H9 (cell line): Measurements from ENCODE around the genes ZBTB12, HLA-DRA and HLA-DQA2.

DNA sequence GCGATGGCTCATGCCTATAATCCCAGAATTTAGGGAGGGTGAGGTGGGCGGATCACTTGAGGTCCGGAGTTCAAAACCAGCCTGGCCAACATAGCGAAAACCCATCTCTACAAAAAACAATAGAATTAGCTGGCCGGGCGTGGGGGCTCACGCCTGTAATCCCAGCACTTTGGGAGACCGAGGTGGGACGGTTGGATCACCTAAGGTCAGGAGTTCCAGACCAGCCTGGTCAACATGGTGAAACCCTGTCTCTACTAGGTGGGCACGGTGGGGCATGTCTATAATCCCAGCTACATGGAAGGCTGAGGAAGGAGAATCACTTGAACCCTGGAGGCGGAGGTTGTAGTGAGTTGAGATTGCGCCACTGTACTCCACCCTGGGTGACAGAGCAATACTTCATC, 4.0 kb downstream of the HSPA1B start:
- PRO-cap = no peak

DNA sequence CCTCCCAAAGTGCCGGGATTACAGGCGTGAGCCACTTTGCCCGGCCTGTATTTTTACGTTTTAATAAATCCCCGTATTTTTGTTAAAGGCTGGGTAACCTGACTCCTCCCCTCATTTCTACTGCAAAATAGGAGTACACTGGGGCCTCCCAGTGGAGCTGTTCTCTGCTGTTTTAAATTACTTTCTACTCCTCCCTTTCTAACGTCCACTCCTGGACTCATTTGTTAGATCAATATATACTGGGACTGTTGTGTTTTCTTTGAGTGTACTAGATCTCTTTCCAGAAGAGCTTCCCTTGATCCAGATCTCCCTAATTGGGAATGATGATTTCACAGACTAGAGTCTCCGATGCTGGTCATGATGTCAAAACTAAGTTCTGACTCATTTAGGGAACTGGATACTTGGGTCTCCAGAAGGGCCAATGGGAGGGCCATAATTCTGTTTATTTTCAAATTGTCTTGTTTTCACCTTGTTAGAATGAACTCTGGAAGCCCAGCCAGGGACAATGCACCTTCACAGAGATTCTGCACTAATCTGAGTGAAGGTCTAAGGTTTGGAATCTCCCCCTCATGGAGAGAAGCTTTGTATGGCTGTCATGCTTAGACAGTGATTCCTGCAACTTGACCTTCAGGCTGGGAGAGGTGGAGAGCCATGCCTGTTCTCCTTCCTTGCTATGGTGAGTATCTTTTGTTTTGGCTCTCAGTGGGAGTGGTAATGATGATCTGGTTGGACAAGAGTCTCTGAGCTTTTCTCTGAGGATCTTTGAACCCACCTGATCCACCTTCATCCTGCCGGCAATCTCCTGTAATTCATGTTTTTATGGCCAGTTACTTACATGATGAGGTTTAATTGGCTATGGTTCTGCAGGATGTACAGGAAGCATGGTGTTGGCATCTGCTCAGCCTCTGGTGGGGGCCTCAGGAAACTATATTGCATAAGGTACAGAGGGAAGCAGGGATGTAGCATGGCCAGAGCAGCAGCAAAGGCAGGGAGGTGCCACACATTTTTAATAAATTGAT, 9.5 kb downstream of the HSPA1B start:
- PRO-cap = no peak

DNA sequence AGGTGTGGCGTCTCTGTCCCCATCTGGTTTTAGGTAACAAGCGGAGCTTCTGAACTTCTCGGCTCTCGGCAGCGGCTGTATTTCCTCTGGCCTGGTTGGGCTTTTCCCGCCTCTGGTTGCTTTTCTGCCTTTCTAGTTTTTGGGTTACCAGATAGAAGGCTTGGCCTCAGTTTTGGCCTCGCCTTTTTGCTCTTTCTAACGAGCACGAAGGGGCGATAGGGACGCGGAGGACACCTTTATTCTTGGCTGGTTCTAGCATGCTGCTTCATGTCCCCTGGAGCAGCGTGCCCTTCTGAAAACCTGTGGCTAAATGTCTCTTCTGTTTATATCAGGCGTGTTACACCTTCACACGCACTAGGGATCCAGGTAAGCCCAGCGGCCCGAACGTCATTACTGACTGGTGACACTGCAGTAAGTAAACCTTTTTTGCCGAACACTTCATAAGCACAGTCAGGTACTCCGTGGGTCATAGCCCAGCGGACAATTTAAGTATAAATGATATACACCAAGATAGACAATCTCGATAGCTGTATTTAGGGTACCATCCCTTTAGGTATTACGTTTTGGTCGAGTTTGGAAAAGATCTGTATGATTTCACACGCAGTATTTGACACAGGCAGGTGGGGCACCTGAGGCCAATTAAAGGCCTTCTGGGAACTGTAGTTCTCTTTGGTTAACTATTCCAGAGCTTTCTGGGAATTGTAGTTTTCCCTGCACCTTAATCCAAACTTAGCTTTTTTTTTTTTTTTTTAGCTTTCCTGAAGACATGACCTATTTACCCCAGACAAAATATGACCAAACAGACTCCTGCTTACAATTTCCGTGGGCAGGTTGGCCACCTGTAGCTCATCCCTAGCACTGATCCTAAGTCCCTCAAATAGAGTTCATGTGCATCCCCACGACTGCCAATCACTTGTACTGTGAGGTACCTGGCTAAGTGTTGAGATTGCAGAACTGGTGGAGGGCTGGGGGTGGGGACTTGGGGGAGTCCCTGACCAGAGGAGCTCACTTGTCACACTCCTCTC, 724 bp upstream of the EHMT2 start:
- PRO-cap = unidirectional peak, minus-strand start at position 312 of the sequence

DNA sequence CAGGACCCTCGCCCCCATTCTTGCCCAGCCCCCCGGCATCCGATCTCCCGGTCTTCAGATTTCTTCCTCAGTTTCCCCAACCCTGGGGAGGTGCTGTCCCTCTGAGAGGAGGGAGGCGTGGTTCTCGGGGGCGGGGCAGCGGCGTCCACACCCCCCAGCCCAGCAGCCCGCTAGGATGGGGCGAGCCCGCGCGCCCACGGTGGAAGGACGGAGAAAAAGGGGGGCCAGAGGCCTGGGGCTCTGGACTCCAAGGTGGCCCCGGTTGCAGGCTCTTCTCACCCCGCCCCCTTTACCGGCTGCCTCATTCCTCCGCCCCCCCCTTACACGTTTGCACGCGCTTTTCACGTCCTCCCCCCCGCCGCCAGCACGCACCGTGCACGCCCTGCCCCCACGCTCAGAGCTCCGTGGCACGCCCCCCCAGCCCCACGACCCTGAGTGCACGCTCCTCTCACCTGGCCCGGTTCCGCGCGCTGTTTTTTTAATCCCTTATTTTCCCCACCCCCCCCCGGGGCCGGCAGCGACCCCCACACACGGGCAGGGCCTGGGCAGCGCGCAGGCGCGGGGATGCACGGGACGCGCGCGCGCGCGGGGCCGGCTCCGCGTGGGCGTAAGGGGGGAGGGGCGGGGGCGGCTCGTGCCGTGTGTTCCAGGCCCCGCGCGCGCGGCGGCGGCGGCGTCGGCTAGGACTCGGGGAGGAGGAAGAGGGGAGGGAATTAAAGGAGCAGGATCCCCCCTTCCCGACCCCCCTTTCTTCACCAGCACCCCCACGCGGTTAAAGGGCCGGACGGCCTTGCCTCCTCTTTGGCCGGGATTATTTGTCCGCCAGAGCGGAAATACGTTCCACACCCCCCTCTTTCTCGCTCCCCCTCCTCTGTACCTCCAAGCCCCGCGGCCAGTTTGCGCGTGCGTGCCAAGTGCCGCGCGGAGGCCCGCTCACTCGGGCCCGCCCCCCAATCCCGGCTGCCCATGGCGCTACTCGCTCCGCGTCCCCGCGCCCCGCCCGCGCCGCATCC, at the start of gene ZBTB12:
ZBTB12 (minus strand) TSS at position 702 of the 1,013 bp plus-strand sequence.
- PRO-cap = bidirectional peak, plus-strand start at position 304 of the sequence, minus-strand start at position 219 of the sequence; bidirectional peak, plus-strand start outside the sequence, minus-strand start at position 701 of the sequence

DNA sequence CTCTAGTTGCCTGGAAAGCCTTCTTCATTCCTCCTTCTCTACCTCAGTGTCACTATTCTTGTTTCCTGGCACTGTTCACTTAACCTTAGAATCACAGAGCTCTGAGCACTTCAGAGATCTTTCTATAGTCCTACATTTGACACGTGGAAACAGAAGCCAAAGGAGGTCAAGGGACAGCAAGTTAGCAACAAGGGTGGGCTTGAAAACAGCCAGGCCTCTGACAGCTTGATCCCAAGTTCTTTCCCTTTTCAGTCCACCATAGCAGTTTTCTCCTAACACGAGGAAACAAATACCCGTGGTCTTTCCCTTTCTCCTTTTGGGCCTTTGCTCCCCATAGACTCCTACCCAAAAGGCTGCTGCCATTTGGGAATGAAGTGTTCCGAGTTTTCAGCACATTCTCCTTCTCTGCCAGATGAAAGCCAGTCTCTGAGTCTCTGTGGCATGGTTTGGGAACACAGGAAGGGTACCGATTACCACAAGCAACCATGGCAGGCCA, 3.8 kb downstream of the CFB start:
- PRO-cap = no peak

- PRO-cap = bidirectional peak, plus-strand start at chr6:32127947, minus-strand start at chr6:32127761
Measured at GRCh38 chr6:32127240-32128088, 582 bp downstream of the ATF6B start.

DNA sequence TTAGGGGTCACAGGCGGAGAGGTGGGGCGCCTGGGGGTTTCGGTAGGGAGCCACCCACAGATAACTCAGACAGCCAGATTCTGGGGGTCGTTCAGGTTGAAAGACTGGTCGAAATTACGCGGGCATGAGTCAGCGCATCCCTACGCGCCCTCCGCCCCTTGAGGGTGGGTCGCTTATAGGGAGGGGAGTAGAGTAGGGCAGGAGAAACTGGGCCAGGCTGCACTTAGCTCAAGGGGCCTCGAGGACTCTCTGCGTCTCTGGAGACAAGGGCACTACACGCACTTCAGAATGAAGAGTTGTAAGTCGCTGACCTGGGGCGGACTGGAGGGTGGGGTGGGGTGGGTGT, 629 bp upstream of the PPT2 start:
- PRO-cap = bidirectional peak, plus-strand start at position 190 of the sequence, minus-strand start at position 116 of the sequence

GRCh38 chr6:32166807-32167296, 2.5 kb downstream of the EGFL8 start:
- PRO-cap = no peak

DNA sequence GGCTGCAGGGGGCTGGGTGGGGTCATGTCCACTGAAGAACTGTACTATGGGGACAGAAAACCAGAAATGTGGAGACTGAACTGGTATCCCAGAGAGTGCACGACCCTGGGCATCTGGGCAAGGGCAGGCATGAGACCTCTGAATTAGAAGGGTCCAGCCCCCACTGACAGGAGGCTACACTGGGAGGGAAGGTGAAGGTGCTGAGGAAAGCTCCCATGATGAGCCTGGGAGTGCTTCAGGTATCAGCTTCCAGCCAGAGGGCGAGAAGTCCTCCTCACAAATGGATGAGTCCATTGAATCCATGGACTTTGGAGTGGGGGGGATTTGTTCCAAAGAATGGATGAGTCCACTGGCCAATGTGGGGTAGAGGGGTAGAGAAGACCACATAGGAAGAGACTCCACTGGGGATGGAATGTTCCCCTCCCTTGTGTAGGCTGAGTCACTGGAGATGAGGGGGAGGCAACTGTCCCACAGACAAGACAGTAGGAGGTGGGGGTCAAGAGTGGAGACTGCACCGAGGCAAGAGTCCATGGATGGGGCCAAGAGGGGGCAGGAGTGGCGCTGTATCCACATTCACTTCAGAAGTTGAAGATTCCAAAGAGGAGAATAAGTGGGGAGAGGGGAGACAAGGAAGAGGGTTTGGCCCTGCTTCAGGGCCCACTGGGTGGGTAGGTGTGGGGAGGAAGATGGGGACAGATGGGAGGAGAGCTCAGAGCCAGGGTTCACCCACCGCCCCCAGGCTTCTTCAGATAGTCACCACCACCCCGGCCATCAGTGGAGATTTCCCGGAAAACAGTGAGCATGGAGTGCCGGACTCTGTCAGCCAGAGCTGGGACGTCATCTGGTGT, 4.4 kb downstream of the EGFL8 start:
- PRO-cap = no peak

GRCh38 chr6:32176896-32177519, 1.1 kb upstream of the AGPAT1 start:
- PRO-cap = bidirectional peak, plus-strand start at chr6:32177407, minus-strand start at chr6:32177118

GRCh38 chr6:32181972-32183081, 1.7 kb downstream of the AGER start:
- PRO-cap = no peak

DNA sequence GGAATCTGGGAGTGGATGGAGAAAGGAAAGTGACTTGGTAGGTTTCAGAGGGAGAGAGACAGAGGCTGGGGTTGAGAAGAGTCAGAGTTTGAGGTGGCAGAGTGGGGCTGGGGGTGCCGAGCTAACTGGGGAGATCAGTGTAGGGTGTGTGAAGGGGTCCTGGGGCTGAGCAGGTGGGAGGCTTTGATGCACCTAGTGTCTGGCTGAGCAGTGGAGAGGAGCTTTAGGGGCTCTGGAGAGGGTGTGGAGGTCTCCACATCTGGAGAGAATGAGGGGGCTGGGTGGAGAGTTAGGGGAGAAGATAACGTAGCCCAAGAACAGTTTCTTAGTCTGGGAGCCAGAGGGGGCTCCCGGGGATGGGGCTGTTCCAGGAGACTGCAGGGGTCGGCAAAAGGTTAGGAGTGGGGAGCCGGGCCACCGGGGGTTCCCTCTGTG, 917 bp downstream of the PBX2 start:
- PRO-cap = no peak

GRCh38 chr6:32415590-32415949, 8.6 kb upstream of the BTNL2 start:
- PRO-cap = unidirectional peak, plus-strand start at chr6:32415662

- PRO-cap = no peak
Measured at GRCh38 chr6:32439497-32440569, at the start of gene HLA-DRA. TSS of gene HLA-DRA (plus strand) at chr6:32439887.

DNA sequence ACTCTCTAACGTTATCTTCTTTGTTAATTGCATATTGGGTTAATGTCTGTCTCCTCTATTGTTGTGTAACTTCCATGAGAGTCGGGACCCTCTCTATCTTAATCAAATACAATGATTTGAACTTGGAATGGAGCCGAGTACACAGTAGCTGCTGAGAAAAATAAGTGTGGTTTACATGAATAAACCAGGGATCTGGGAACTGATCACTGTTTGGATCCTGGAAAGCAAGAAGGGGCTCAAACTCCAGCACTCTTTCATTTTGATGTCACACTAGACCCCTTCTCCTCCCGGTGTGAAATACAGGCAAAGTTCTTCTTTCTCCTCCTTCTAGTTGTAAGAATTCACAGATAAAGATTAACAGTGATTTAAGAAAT, 31.8 kb downstream of the HLA-DRA start:
- PRO-cap = no peak

DNA sequence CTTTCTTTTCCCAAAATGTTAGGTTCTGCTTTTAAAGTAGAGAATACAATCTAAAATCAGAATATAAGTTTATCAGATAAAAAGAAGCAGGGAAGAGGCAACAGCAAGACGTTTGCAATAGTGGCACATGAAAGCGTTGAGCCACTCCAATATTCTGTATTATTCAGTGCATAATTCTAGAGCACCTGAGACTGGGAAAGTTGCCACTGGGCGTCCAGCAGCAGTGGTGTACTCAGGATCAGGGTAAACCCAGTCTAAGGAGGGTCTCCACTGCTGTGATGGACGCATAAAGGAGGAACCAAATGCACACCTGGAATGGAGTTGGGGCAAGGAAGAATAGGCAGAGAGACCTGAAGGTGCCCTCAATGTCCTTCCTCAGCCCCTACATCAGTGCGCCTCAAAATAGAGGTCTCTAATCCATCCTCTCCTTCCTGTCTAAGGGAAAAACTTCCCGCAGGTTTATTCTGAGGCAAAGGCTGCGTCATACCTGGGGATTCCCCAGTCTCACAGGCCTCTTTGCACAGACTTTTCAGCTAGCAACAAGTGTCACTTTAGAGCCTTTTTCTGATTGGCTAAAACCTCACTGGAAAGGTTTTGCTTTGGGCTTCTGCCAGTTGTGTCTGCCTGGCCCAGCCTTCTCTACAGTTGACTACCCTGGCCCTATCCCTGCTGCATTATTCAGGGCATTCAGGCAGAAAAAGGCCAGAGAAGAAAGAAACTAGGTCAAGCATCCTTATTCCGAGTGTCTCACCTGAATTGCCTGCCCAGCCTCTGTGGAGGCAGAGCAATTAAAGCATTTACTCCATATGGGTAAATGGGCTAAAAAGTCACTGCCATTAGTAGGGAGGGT, 1.7 kb upstream of the HLA-DQB1 start:
- PRO-cap = bidirectional peak, plus-strand start at position 644 of the sequence, minus-strand start at position 437 of the sequence

DNA sequence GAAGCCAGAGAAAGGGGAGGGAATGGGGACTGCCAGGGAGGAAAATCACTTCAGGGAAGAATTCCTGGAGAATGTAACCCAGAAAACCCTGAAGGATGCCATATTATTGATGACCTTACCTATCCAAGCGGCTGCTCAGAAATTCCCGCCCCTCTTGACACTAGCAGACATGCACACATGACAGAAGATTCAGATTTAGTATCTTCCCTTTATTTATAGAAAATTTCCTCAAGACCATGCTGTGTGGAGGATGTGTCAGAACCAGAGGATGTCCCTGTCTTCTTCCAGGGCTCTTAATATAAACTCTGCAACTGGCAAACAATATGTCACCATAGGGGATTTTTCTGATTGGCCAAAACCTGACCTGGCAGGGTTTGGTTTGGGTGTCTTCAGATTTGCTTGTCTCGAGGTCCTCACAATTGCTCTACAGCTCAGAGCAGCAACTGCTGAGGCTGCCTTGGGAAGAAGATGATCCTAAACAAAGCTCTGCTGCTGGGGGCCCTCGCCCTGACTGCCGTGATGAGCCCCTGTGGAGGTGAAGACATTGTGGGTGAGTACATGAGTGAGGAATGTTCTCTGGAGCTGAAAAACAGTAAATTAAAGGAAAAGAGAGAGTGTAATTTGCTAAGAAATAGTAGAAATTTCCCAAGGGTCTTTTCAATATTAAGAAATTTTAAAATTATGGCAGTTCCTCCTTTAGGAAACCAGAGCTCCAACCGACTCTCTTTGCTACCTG, at the start of gene HLA-DQA2:
HLA-DQA2 (plus strand) TSS at position 416 of the 736 bp plus-strand sequence.
- PRO-cap = no peak

GRCh38 chr6:32854325-32854798, 370 bp downstream of the PSMB9 start:
- PRO-cap = no peak

DNA sequence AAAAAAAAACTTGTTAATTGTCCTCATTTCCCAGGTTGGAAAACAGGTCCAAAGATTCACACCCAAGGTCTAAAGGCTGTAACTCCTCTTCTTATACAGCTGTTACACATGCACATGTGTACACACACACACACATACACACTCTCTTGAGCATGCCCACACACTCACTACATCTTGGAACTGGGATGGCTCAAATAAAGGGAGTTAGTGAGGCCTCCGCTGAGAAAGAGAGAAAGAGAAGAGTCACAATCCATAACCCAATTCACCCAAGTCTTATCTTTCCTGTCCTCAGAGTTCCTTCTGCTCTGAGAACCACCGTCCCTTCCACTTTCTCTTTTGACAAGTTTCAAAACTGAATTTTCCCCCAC, 3.1 kb upstream of the HLA-DMB start:
- PRO-cap = no peak

DNA sequence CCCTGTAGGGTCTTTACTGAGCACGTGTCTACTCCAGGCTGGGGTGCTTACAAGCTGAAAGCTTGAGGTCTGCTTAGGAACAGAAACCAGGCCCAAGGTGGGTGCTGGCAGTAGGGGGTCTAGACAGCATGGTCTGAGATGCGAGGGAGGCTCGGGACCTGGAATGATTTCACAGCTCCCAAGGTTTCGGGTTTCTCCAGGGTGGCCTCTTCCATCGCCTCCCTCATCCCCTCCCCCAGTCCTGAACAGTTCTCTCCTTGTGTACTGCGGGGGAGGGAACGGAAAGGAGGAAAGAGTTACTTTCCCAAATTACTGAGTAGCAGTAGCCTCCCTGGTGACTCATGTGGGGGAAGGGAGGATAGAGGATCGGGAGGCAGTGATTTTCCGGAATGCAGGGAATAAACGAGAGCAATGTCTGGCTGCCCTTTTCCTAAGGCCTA, 1.3 kb downstream of the BRD2 start:
- PRO-cap = no peak